ENCODE results near the genes SYPL2, GNAI3, GSTM2, GSTM3 and KCNC4.

GRCh38 chr1:109423585-109424434 lies 2.4 kb downstream of the PSMA5 start:
- RRBS, result no CpG with 5 or more reads among the region's 7 CpGs

GRCh38 chr1:109466377-109467412 lies at the start of gene SYPL2:
Gene SYPL2, plus strand, starts transcription at chr1:109466546.
- RRBS, result 23% methylated on average over 49 of the region's 107 CpGs

- RRBS, result no CpG with 5 or more reads among the region's 16 CpGs
Observed at GRCh38 chr1:109497854-109498852, 4.3 kb downstream of the CYB561D1 start.

DNA sequence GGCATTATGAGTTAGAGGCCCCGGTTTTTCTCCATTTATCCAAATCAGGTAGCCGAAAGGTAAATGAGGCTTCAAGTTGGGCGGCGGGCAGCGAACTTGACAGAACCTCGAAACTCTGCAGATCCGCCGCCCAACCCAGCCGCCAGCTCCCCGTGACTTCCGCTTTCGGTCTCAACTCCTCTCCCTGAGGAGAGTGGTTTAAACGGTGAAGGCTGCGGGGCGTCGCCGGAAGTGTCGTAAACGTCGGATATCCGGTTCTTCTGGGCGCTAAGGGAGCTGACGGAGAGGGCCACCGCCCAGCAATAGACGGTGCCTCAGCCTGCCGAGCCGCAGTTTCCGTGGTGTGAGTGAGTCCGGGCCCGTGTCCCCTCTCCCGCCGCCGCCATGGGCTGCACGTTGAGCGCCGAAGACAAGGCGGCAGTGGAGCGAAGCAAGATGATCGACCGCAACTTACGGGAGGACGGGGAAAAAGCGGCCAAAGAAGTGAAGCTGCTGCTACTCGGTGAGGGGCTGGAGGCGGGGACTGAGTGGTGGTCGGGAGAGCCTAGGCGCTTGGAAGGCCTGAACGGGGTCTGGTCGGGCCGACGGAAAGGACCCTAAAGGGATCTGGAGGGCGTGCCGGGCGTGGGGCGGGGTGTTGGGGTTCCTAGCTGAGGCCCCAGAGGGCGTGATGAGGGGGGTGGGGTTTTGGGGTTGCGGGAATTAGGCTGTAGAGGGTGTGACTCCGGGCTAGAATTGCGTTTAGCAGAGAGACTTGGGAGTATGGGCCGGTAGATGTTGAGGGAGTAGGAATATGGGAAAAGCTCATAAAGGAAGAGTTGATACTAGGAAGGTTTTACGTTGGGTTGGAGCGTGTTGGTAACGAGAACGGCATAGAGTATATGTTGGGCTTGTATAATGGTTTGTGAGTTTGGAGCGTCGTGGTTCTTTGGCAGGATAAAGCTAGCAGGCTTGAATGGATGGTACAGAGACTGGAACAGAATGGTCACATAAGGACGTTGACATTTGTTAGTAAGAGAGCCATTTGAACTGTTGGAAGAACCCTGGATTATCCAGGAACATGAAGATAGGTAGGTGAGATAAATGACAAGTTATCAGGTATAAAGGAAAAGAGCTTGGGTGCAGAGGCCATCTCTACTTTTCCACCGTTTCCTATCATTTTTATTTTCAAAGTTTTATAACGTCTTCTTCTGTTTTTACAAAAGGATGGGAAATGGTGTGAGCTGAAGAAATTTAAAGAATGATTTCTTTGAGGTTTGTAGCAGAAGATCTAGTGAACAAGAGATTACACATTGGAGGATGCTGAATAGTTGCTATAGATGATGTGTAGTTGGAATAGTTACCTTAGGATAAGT lies at the start of gene GNAI3:
GNAI3 (plus strand) TSS at position 279 of the 1,355 bp plus-strand sequence.
- RRBS, result 3% methylated on average over 13 of the region's 69 CpGs

DNA sequence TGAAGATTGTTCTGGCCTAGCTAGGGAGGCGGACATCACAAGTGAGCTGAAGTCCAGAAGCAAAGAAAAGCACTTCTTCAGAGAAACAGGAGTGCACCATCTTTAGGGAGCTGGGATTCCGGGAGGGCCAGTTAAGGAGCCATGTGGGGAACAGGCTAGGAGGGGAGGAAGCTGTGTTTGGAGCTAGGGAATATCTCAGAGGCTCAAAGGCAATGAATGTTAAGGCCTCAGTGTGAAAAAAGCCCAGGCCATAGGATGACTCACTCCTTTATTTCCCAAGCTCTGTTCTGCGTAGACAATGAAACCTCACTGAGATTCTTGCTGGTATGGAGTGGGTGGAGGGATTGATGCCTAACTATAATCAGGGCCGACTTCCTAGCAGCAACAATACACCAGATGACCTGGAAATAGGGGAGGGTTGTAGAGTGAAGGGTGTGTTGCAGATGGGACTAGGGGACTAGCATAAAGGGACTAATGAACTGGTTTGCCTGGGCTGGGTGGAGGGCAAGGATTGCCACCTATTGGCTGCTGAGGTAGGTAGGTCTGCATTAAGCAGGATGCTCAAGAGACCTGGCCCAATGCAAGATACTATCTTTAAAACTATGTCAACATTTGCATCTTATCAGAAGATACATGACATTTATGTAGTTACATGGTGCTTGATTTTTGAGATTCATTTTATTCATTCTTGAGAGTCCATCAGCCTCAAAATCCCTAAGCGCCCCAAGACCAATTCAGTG lies 2.0 kb downstream of the GNAT2 start:
- RRBS, result no CpG with 5 or more reads among the region's 5 CpGs

DNA sequence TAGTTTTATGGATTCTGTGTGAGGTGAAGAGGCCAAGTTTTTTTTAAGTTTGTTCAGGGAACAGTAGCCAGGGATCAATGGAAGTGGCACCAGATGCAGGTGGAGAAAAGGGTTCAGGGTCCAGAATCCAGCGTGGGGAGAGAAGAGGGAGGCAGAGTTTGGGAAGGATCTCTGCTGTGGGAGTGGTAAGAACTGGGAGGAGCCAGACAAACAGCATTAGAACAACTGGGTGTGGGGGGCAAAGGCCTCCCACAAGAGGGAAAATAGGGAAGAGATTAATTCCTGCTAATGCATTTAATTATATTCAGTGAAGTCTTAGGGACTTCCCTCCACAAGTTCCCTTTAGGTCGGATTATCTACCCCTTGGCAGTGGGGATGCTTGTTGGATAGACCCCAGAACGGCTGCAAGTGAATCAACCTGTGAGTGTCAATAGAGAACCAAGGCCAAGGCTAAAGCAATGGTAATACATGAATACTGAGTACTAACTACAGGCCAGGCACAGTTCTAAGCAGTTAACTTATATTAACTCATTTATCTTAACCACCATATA lies 602 bp downstream of the GNAT2 start:
- RRBS, result no CpG with 5 or more reads among the region's 3 CpGs

DNA sequence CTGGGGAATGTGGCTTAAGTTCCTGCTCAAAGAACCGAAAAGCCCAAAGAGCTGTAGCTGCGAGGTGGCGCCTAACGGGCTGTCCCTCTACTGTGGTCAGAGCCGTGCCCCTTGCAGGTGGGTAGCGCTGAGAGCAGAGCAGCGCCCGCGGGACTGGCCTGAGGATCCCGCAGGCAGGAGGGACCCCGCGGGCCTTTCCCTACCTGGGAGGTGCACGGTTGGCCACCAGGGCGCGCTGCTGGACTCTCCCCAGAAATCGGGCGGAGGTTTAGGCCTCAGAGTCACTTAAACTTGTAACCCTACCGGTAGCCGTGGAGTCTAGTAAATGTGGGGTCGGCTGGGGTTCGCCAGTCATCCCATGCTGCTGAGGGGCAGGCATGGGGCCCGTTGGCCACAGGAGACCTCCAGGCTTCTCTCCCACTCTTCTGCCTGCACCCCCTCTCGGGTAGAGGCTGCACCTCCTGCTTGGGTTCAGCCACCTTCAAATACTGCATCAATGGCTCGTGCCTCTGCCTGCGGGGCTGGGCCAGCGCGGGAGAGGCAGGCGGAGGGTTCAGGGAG lies 12.5 kb upstream of the GSTM4 start:
- RRBS, result no CpG with 5 or more reads among the region's 28 CpGs

GRCh38 chr1:109667683-109668606 lies at the start of gene GSTM2:
Gene GSTM2, plus strand, starts transcription at chr1:109668057.
- RRBS, result no CpG with 5 or more reads among the region's 41 CpGs

DNA sequence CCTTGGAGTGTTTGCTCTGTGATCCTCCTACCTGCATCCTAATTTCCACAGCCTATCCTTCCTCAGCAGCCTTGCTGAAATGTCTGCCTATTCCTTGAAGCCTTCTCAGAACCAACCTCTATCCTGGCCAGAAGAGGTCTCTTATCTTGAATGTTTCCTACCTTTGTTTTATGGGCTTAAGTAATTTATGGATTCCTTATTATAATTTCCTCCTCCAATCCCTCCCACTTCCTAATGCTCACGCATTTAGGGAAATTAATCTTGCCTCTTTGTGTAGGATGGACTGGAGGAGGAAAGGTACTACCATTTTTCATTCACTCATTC lies at the start of gene GSTM3:
GSTM3 (minus strand) TSS at position 117 of the 324 bp plus-strand sequence.
- RRBS, result no CpG with 5 or more reads among the region's 1 CpG

- RRBS, result no CpG with 5 or more reads among the region's 8 CpGs
Observed at GRCh38 chr1:109764174-109764603, 466 bp upstream of the EPS8L3 start.

DNA sequence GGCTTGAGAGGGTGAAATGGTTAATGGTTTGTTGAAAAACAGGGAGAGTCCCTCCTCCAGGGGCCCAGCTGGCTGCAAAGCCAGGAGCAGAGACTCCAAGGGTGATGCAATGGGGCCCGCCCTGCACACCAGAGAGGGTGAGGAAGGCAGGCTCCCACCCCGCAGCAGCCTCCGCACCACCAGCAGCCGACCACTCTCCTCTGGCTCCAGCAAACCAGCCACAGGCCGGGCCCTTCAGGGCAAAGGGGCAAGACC lies 6.6 kb upstream of the AHCYL1 start:
- RRBS, result no CpG with 5 or more reads among the region's 5 CpGs

GRCh38 chr1:110209811-110210665 lies at the start of gene KCNC4:
Gene KCNC4, plus strand, starts transcription at chr1:110210314.
- RRBS, result 1% methylated on average over 62 of the region's 103 CpGs

DNA sequence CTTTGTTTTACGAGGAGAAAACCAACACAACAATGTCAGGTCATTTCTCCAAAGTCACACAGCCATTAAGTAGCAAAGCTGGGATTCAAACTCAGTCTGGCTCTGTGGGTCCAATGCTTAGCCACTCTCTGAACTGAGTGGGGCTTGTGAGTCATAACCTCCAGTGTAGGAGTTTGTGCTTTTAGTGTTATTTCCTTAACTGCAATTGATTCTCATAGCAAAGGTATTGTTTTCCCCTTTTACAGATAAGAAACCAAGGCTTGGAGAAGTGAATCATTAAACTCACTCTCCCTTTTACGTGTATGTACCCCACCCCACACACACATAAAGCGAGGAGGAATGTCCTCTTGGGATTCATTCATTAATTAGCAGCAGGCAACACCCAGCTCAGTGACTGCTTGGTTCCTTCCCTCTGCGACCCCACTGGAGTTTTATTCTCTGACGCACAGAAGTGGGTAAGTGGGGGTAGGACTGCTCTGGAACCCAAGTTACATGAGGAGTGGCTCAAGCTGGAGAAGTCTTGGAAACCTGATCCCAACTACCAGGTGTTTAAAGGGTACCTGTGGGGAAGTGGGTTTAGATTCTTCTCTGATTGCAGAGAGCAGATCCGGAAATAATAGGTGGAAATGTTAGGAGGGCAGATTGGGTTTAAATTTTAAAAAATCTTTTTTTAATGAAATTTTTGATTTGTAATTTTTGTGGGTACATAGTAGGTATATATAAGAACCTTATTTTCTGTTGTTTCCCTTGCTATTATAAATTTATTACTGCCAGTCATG lies 26.3 kb downstream of the KCNC4 start:
- RRBS, result no CpG with 5 or more reads among the region's 6 CpGs

GRCh38 chr1:110380573-110381392 lies 10.0 kb downstream of the SLC16A4 start:
- RRBS, result no CpG with 5 or more reads among the region's 13 CpGs

GRCh38 chr1:110477305-110477504 lies 26.3 kb downstream of the PROK1 start:
- RRBS, result no CpG with 5 or more reads among the region's 1 CpG

DNA sequence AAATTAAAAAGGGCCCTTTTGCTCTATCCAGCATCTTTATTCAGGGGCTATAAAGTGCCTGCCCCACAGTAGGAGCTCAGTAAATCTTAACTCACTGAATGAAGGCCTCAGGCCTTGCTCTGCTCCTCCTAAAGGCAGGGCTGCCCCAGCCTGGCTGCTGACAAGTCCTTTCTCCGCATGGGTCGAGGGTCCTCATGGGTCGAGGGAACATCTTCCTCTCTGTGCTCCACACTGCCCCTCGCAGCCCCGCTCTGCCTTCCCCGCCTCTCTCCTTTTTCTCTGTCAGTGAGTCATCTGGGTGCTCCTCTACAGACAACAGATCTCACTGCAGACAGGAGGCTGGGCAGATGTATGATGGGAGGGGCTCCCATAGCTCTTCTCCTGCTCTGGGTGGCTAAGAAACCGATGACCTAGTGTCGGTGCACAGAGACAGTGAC lies 5.6 kb downstream of the KCNA10 start:
- RRBS, result no CpG with 5 or more reads among the region's 8 CpGs

- RRBS, result no CpG with 5 or more reads among the region's 8 CpGs
Observed at GRCh38 chr1:110634246-110635399, 28.5 kb upstream of the KCNA2 start.

- RRBS, result no CpG with 5 or more reads among the region's 3 CpGs
Observed at GRCh38 chr1:110786960-110787508, 85.9 kb upstream of the CD53 start.

GRCh38 chr1:110848824-110849306 lies 24.1 kb upstream of the CD53 start:
- RRBS, result no CpG with 5 or more reads among the region's 15 CpGs

DNA sequence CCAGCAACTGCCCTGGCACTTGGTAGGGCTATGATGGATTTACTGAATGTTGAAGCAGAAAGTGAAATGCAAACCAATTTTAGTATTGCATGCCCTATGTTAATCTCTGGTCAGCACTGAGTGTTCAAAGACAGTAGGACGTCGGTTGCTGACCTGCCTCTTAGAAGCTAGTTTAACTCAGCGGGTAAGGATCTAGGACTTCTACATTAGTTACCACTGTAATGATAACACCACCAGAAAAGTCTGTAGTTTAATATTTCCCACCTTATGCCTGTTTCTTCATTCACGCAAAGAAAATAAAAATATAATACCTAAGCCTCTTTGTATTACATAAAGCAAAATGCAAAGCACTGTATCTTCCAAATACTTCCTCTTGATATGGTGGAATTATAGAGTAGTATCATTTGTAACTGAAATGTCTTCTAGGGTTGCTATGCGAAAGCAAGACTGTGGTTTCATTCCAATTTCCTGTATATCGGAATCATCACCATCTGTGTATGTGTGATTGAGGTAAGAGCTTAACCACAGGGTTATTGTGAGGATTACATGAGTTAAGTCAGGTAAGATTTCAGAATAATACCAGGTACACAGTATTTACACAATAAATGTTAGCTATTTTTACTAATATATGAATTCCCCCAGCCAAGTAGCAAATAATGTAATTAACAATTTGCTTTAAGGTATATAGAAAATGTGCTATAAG lies 24.6 kb downstream of the CD53 start:
- RRBS, result no CpG with 5 or more reads among the region's 6 CpGs